ENCODE measurements around a stretch of chr5.

DNA sequence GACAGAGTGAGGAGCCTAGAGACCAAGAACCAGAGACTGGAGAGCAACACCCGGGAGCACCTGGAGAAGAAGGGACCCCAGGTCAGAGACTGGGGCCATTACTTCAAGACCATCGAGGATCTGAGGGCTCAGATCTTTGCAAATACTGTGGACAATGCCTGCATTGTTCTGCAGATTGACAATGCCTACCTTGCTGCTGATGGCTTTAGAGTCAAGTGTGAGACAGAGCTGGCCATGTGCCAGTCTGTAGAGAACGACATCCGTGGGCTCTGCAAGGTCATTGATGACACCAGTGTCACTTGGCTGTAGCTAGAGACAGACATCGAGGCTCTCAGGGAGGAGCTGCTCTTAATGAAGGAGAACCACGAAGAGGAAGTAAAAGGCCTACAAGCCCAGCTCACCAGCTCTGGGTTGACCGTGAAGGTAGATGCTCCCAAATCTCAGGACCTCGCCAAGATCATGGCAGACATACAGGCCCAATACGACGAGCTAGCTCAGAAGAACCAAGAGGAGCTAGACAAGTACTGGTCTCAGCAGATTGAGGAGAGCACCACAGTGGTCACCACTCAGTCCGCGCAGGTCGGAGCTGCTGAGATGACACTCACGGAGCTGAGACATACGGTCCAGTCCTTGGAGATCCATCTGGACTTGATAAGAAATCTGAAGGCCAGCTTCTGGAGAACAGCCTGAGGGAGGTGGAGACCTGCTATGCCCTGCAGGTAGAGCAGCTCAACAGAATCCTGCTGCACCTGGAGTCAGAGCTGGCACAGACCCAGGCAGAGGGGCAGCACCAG is 9.1 kb downstream of the NIPBL start:
- RRBS, result no CpG with 5 or more reads among the region's 15 CpGs

GRCh38 chr5:36997408-36998197 is 121.0 kb downstream of the NIPBL start:
- RRBS, result no CpG with 5 or more reads among the region's 5 CpGs

GRCh38 chr5:37425082-37425712 is 46.1 kb downstream of the WDR70 start:
- RRBS, result no CpG with 5 or more reads among the region's 5 CpGs

GRCh38 chr5:37634263-37634861 is 205.5 kb downstream of the GDNF start:
- RRBS, result no CpG with 5 or more reads among the region's 3 CpGs

GRCh38 chr5:37835176-37835724 is 4.6 kb downstream of the GDNF start:
- RRBS, result 95% methylated on average over 6 of the region's 18 CpGs

- RRBS, result no CpG with 5 or more reads among the region's 10 CpGs
Observed at GRCh38 chr5:38537051-38537835, 19.2 kb downstream of the LIFR start.

DNA sequence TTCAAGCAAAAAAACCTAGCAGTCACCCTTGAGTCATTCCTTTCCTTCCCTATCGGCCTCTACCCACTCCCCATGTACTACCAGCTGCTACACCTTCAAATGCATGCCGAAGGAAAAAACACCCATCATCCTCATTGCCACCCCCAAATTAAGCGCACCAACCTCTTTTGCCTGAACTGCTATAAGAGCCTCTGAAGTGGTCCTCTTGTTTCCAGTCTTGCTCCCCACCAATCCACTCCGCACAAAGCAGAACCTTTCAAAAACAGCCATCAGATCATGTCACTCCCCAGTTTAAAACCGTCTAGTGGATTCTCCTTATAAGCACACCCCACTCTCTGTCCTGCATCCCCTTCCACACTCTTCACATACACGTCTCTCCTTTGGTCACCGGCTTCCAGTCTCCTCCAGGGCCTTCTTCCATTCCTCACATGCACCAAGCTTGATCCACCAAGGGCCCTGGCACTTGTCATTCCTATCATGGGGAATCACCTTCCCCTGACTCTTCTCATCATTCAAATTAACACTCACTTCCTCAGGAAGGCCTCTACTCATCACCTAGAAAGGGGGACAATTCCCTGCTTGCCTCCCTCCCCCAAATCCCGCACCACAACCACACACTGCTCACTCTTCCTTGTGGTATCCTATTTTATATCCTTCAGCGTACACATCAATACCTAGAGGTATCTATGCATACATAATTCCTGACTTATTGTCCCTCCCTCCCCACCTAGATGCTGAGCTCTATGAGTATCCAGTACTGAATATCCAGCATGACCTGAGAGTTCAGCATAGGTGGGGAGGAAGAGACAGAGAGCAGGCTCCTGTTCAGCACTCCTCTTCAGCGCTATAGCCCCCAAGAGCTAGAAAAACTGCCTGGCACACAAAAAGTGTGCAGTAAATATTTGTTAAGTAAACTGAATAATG is 12.2 kb downstream of the LIFR start:
- RRBS, result no CpG with 5 or more reads among the region's 10 CpGs

- RRBS, result no CpG with 5 or more reads among the region's 2 CpGs
Observed at GRCh38 chr5:38940232-38941377, 94.8 kb downstream of the OSMR start.

- RRBS, result no CpG with 5 or more reads among the region's 1 CpG
Observed at GRCh38 chr5:38990743-38991286, 83.4 kb downstream of the RICTOR start.

DNA sequence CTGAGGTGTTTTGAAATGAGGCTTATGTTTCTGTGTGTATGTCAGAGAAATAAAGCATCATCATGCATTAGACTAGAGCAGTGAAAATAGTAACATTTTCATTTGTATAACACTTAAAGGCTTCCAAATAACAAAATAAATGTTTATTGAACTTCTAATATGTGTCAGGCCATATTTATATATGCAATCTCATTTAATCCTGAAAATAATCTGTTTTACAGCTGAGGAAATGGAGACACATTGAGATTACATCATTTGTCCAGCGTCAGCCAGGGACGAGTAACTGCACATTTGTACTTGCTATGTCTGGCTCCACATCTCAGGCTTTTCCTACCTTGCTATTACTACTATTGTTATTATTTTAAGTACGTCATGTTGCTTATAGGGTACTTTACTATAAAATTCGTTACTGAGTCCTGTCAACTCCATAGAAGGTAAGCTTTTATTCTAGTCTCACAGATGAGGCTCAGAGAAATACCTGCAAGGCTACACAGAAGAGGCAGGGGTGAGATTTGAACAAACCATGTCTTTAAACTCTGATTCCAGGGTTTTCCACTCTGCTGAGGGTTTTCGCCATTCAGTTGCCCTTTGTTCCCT is 3.9 kb upstream of the C9 start:
- RRBS, result no CpG with 5 or more reads among the region's 5 CpGs

- RRBS, result no CpG with 5 or more reads among the region's 12 CpGs
Observed at GRCh38 chr5:39382898-39383359, 18.6 kb upstream of the C9 start.

DNA sequence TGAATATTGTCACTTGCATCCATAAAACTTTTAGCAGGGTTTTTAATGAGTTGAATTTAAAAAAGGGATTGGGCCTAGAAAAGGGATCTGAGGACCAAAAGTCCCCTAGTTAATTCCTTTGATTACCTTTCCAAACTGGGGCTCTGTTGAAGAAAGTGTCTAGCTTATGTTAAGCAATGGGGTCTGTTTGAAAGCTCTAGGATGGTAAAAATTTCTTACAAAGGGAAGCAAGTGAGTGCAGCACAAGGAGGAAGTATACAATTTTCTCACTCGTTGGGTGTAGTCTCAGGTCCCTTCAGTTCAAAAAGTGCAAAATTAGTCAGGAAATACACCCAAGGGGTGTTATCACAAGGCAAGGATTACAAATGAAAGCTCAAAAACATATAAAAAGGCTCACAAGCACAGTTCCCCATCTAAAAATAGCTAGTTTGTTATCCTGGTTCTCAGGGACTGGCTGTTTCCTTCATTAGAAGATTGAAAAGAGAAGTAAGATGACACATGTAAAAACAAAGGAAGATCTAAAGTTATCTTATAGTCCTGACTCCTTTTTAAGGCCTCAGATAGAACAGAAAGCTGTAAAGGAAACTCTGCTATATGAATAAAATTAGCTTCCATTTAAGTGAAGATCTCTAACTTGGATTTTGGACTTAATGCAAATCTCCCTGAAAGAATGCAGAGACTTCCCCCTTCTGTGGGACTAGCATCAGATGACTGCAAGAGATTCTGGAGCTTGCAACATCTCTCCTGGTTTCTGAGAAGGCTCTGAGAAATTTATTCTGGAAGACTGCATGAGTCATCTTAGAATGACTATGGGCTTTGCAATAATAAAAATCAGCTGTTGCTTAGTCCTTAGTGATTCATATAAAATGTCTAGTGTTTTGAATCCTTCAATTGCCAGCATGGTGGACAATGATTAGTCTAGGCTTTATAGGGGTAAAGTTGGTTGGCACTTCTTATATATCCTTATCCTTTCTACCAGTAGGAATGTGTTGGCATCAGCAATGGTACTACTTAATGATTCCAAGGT is 25.5 kb downstream of the DAB2 start:
- RRBS, result no CpG with 5 or more reads among the region's 1 CpG

DNA sequence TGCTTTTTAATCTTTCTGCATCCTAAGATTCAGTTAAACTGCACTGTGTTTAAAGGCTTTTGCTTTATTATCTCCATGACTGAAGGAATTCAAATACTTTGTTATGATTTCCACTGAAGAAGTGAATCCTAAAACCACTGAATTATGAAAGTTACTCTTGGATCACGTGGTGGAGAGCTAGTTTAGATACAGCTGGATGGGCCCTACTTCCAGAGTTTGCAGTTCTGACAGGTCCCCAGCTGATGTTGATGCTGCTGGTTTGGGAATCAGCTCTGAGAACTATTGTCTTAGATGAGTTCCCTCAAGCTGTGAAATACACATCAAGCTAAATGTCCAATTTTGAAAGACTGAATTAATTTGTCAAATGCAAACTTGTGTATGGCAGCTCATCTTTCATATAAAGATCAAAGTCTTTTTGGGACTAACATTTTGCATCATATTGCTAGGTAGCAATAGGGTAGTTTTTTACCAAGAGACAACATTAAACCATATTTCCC is 4.9 kb downstream of the DAB2 start:
- RRBS, result no CpG with 5 or more reads among the region's 1 CpG

- RRBS, result no CpG with 5 or more reads among the region's 3 CpGs
Observed at GRCh38 chr5:39461015-39461372, 36.2 kb upstream of the DAB2 start.

DNA sequence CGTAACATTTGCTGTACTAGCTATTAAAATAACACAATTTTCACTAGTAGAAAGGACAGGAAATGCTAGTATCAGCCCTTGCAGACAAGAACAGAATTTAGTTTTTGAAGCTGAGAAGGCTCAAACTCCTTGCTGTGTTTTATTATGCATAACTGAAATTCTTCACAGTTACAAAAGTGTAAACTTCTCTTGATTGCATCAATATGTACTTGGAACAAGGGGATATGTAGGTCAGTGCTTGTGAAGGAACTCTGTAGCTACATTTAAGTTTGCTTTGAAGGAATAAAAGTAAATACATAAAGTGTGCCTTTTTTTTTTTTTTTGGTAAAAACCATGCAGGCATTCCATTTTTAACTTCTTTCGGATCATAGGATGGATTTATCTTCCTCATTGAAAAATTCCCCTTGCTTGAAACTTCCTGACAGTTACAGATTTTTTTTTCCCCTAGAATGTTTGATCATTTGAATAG is 94.8 kb upstream of the DAB2 start:
- RRBS, result no CpG with 5 or more reads among the region's 2 CpGs

GRCh38 chr5:39624400-39624956 is 199.7 kb upstream of the DAB2 start:
- RRBS, result no CpG with 5 or more reads among the region's 1 CpG

DNA sequence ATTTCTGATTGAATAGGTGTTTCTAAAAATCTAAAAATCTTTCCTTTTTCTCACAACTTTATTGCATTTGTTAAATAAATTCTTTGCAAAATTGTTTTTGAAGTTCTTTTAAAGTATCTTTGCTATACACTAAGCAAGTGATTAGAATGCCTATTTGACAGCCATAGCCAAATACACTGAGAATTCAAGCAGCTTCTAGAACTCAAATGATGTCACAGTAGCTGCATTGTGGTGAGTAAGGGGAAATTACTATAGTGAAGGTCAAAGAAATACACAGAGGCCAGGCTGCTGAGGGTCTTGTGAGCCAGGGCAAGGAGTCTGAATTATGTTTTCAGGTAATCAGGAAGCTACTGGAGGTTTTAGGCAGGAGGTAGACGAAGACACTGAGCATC is 291.0 kb upstream of the PTGER4 start:
- RRBS, result no CpG with 5 or more reads among the region's 1 CpG

DNA sequence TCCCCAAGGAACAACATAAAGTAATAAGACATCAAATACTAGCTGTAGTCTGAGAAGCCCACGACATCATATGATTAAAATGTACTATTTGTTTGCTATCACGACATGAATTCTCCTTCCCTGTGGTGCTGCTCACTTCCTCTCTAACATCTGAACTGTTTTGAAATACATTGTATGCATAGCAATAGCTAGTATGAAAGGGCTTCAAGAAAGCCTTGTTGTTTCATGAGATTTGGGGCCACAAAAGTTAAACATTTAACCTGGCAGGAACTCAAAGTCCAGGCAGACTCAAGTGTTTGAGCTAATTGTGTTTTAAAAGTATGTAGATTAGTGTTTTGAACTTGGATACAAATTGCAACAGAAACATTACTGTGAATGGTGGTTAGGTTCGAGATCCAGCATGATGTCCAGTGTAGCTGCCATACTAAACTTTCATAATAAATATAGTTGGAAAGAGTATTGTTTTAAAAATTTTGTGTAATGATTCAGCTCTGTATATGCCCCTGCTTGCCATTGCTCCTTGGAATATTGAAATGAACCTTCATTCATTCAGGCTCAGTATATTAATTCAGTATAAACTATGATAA is 237.3 kb upstream of the PTGER4 start:
- RRBS, result no CpG with 5 or more reads among the region's 3 CpGs

DNA sequence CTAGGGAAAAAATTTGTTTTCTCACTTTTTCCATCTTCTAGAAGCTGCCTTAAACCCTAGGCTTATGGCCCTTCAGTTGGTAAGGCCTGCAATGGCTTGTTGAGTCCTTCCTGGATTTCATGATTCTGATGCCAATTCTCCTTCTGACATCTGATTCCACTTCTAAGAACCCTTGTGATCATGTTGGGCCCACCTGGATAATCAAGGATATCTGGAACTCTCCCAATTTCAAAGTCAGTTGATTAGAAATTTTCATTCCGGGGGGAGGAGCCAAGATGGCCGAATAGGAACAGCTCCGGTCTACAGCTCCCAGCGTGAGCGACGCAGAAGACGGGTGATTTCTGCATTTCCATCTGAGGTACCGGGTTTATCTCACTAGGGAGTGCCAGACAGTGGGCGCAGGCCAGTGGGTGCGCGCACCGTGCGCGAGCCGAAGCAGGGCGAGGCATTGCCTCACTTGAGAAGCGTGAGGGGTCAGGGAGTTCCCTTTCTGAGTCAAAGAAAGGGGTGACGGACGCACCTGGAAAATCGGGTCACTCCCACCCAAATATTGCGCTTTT is 138.6 kb upstream of the PTGER4 start:
- RRBS, result no CpG with 5 or more reads among the region's 21 CpGs

GRCh38 chr5:40615365-40616167 is 64.1 kb upstream of the PTGER4 start:
- RRBS, result no CpG with 5 or more reads among the region's 5 CpGs